Non-pigmented ciliary epithelial cell (primary cell): ENCODE measurements around the genes SFI1 and FBXO7.

- RRBS, result no CpG with 5 or more reads among the region's 2 CpGs
Measured at GRCh38 chr22:31393986-31394300, 5.5 kb upstream of the DRG1 start.

- RRBS, result 3% methylated on average over 27 of the region's 102 CpGs
Measured at GRCh38 chr22:31495870-31497127, at the start of gene SFI1. TSS of gene SFI1 (plus strand) at chr22:31496536.

DNA sequence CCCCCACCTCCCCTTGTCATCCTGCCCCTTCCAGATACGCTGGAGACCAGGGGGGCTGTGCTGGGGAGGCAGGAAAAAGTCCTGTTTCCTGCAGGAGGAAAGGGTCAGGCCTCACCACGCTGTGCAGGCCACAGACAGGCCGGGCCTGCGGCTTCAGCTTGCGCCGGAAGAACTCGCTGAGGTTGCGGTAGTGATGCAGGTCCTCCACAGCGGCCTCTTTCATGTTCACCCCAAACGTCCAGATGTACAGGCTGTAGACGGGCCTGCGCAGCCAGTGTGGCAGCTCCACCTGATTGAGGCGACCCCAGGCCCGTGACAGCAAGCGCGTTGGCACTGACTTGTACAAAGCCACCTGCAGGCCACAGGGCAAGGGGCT is 40.5 kb downstream of the PISD start:
- RRBS, result no CpG with 5 or more reads among the region's 16 CpGs

- RRBS, result no CpG with 5 or more reads among the region's 9 CpGs
Measured at GRCh38 chr22:31627345-31628067, 34.5 kb downstream of the PISD start.

GRCh38 chr22:31635083-31635482 is 26.9 kb downstream of the PISD start:
- RRBS, result no CpG with 5 or more reads among the region's 5 CpGs

DNA sequence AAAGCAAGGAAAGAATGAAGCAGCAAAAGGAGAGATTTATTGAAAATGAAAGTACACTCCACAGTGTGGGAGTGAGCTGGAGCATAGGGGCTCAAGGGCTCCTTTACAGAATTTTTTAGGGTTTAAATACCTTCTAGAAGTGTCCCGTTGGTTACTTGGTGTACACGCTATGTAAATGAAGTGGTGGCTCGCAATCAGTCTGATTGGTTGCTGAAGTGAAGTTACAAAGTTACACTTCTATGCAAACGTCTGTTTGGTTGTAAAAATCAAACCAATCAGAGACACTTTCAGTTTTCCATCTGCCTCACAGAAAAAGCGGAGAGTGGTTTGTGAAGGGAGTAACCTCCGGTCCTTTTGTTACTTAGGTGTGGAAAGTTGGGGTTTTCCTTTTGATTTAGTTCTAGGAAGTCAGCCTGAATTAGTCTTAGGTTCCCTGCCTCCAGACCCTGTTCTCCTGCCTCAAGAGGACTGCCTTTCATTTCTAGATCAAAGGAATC is 87.7 kb downstream of the DEPDC5 start:
- RRBS, result no CpG with 5 or more reads among the region's 6 CpGs

DNA sequence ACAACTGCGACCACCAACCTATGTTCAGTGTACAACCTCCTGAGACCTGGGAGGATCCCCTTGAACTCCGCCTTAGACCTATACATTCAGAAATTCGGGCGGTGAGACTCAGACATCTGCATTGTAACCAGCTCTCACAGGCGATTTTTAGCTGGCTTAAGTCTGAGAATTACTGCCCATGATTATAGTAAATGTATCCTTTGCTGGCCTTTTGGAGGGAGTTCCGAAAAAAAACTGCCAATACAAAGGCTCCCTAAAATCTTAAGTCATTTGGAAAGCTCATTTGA is 1.3 kb downstream of the YWHAH start:
- RRBS, result no CpG with 5 or more reads among the region's 6 CpGs

DNA sequence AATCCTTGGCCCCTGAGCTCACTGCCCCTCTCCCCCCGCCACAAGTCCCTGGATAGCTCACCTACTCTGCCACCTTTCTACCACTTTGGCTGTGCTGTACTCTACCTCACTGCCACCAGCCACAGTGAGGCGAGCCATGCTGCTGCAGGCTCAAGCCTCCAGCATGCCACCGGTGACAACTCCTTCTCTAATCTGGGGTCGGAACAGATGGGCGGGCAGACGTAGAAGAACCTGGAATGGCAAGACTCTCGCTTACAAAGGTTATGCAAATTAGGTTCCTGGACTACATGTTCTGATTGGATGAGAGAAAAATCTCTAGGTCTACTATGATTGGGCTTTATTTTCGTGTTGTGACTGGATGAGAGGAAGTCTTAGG is 37.7 kb downstream of the C22orf42 start:
- RRBS, result no CpG with 5 or more reads among the region's 8 CpGs

DNA sequence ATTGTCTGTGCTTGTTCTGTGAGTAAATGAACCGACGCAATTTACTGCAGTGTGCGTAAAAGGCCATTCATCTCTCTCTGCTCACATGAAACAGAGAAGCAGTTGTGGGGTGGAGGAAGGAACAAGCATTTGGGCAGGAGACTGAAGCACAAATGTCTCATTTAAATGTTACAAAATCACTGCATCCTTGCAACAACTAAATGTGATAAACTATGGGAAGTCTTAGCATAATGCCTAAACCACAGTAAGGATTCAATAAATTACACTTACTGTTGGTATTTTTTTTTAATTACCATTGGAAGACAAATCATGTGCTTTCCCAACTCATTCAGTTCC is 21.5 kb upstream of the RFPL2 start:
- RRBS, result no CpG with 5 or more reads among the region's 3 CpGs

- RRBS, result no CpG with 5 or more reads among the region's 7 CpGs
Measured at GRCh38 chr22:32354857-32355211, 2.8 kb upstream of the RFPL3 start.

DNA sequence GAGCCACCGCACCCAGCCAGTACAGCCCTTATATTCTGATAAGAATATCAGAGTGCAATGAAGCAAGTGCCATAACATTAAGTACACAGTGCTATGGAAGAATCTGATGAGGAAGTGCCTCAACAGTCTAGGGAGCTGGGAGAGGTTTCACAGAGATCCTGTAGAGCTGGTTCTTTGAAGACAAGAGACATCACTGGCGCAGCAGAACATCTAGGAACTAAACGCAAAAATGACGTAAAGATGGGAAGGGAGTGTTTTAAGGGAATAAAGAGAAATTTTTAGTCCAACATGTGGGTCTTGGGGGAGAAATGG is 2.0 kb downstream of the RTCB start:
- RRBS, result no CpG with 5 or more reads among the region's 4 CpGs

DNA sequence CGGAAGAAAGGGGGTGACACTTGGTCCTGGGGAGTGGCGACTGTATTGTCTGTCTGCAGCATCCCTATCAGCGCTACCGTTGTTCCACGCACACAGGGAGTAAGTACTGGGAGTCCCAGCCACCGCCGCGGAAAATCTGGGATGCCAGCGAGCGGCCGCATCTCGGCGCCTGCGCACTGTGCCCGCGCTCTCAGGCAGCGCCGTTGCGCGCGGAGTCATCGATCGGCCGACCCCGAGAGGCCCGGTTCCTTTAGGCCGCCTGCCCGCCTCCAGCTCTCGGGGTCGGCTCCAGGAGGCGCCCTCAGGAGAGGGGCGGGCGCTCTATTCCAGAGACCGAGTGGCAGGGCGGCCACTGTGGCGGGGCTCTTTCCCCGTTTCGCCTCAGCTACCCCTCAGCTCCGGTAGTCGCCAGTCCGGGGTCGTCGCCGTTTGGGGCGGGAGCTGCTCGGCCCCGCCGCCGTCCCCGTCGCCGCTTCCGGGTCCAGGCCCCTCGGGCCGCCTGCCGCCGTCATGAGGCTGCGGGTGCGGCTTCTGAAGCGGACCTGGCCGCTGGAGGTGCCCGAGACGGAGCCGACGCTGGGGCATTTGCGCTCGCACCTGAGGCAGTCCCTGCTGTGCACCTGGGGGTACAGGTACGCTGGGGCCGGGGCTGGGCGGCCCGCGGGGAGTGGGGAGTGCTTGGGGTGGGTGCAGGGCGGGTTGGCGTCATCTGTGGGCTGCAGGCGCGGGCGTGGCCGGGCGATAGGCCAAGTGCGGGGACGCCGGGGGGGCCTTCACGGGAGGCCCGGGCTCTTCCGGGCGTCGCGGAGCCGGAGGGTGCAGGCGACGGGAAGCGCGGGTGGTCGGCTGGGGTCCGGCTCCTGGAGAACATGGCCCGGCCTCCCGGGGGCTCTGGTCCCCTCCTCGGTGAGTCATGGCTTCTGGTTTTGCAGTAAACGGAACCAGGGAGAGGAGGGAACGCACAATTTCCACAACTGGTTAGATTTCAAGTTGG is at the start of gene FBXO7:
TSS of gene FBXO7 (plus strand) at position 319 of the 994 bp plus-strand sequence.
- RRBS, result 2% methylated on average over 29 of the region's 100 CpGs

DNA sequence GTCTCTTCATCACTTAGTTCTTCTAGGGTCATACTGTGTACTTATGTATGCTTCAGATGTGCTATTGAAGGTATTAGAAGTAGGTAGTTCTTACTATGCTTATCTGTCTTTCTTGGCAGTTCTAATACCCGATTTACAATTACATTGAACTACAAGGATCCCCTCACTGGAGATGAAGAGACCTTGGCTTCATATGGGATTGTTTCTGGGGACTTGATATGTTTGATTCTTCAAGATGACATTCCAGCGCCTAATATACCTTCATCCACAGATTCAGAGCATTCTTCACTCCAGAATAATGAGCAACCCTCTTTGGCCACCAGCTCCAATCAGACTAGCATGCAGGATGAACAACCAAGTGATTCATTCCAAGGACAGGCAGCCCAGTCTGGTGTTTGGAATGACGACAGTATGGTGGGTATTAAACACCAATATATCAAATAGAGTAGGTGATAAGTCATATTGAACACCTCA is 4.3 kb downstream of the FBXO7 start:
- RRBS, result no CpG with 5 or more reads among the region's 3 CpGs

GRCh38 chr22:32489108-32489801 is 14.6 kb downstream of the FBXO7 start:
- RRBS, result no CpG with 5 or more reads among the region's 5 CpGs

DNA sequence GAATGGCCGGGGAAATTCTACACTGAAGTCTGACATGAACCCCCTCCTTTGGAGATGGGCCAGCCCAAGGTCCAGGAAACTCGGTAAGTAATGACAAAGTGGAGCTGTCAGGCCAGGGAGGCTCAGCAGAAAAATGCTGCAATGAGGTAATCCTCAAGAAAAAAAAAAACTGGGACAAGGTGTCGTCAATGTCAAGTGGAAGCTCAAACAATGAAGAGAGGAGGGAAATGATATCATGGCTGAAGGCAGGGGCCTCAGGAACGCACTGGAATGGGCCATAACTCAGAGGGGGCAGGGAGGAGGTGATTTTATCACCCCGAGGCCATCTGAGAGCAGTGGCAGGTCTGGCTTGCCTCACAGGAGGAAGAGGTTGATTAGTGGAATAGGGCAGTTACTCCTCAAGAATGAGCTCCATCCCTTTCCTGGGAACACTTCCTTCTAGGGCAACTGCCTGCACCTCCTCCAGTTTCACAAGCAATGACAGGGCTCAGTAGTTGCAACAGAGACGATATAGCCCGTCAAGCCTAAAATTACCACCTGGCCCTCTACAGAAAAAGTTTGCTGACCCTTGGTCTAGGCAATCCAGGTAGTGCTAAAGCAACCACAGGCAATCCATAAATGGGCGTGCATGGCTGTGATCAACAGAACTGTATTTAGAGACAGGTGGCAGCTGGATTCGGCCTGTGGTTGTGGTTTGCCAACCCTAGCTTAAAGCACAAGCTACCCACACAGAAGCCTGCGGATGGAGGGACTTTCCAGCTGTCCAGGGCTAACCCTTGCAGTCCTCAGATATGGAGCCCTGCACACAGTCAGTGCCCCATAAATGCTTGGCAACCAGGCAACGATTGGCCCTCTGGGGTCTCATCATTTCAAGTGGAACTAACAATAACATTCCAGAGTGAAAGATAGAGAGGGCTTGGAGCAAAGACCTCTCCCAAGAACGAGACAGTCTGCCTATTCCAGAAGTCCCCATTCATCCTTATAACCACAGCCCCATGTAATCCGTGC is 65.3 kb downstream of the FBXO7 start:
- RRBS, result no CpG with 5 or more reads among the region's 13 CpGs

DNA sequence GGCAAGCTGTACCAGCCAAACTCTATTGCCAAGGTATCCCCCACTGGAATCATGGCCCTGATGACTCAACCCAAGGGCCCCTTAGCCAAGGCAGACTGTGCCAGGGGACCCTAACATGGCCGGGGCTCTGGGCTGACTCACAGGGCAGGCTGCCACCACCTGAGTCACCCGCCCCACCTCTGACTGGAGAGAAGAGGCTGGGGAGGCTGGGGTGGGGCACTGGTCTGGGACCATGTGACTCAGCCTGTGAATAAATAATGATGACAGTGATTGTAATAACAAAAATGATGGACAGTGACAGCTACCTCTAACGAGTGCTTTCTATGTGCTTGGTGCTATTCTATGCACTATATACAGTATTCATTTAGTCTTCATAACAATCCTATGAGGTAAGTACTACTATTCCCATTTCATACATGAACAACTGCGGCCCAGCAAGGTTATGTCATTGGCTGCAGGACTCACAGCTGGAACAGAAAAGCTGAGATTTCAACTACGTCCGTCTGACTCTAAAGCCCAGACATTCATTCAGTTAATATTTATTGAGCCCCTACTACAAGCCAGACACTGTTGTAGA is 84.2 kb downstream of the FBXO7 start:
- RRBS, result no CpG with 5 or more reads among the region's 6 CpGs

GRCh38 chr22:32649312-32650073 is 152.0 kb upstream of the TIMP3 start:
- RRBS, result no CpG with 5 or more reads among the region's 11 CpGs

DNA sequence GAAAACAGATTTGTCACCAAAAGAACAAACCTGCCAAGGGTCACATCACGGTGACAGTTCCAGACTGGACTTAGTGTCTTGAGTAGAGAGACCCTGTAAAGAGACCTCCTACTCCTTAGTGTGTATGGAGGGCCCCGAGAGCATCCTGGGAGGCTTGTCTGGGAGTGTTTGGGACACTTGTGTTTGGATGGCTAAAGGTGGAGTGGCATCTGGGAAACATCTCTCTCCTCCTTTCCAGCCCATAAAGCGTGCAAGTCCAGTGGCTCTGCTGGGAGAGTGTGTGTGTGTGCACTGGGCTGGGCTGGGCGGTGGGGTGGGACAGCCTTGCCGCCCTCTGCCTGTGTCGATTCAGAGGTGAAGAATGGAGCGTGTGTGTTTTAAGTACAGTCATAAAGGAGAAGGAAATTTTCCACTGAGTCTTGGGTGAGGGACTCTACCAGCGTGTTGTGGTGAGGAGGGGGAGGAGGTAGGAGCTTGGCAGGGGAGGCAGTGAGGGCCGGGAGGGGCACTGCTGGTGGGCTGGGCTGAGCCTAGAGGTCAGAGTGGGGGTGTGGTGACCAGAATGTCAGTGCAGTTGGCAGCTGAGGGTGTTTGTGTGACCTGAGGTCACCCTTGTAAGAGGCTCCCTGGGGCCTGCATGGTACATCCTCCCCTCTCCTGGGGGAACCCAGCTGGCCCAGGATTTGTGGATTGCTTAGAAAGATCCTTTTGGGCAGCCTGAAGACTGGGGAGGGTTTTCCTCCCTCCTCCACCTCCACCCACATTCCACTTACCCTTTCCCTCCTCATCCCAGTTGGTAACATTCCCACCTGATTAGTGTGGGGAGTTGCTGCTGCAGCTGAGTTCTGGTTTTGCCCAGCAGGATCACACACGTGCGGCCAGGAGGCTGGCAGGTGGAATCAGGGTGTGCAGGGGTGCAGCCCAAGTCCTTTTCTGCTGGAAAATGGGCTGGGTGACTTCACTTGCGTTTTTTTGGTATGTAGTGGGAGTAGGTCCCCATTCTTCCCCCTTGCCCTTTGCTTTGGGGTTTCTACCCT is 1.7 kb downstream of the TIMP3 start:
- RRBS, result no CpG with 5 or more reads among the region's 12 CpGs

- RRBS, result no CpG with 5 or more reads among the region's 14 CpGs
Measured at GRCh38 chr22:32818528-32819256, 17.2 kb downstream of the TIMP3 start.

GRCh38 chr22:32826953-32827532 is 25.5 kb downstream of the TIMP3 start:
- RRBS, result no CpG with 5 or more reads among the region's 7 CpGs